ENCODE results near the genes GPR50, PRRG3 and MAGEA2.

DNA sequence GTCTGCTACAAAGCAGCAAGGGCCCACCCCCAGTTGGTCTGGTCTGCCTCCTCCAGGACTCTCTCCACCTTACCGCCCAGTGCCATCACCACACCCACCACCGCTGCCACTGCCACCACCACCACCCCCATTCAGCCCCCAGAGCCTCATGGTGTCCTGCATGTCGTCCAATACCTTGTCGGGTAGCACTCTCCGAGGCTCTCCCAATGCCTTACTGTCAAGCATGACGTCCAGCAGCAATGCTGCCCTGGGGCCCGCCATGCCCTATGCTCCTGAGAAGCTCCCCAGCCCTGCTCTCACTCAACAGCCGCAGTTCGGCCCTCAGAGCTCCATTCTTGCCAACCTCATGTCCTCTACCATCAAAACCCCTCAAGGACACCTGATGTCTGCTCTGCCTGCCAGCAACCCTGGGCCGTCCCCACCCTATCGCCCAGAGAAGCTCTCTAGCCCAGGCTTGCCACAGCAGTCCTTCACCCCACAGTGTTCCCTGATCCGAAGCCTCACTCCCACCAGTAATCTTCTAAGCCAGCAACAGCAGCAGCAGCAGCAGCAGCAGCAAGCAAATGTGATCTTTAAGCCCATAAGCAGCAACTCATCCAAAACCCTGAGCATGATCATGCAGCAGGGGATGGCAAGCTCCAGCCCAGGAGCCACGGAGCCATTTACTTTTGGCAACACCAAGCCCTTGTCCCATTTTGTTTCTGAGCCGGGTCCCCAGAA, 97.7 kb upstream of the MTM1 start:
- PRO-cap, 3 experiments: no peak in any of the 3 experiments
- RAMPAGE, long total RNA: no peak

DNA sequence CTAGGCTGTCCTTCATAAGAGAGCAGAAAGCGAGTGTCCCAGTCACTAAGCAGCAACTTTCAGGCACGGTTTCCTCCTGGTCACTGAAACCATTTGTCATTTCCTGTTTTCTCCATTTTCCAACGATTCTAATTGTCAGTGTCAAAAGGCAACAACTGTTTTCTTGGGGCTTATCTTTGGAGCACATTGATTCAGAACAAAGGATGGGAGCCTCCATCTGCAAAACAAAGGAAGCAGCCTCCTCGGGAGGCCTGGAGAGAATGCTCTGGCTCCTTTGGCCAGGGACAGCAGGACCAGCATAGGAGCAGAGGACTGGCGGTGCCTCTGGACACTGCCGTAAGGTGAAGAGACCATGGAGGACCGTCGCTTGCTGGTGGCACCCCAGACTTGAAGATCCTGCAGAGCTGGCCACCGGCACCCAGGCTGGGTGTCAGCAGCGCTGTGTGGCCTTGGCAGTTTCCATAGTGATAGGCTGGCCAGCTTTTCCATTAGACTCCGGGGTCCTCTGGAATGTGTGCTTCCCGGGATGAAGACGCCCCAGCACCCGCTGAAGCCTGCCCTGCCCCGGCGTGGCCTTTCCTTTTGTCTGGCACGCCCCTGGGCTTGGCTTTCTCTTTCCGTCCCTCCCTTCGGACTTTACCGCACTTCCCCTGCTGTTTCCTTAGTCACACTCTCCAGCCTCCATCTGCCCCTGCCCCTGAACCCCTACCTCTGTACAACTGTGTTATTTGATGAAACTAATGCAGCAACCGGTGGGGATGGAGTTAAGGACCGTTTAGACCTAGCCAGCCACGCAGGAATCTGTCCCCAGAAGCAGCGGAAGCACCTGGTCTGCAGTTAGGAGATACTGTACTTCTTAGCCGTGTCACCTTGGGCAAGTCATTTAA, 61.0 kb upstream of the MTM1 start:
- PRO-cap, 3 experiments: no peak in any of the 3 experiments
- RAMPAGE, long total RNA: no peak

GRCh38 chrX:150699084-150699327, 5.8 kb downstream of the MTMR1 start:
- PRO-cap, 3 experiments: no peak in any of the 3 experiments
- RAMPAGE, long total RNA: no peak

DNA sequence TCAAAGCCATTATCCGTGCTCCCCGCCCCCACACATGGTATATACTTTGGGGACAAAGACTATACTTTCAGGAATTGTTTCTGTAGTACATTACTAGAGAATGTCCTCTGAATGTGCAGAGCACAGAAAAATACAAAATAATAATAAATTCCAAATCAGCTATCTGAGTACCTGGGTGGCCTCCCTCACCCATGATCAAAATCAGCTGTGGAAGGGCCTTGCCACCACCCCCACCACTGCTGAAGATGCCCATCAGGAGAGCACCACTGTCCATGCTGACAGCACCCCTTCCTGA, 3.5 kb upstream of the CD99L2 start:
- PRO-cap, 3 experiments: no peak in any of the 3 experiments
- RAMPAGE, long total RNA: no peak

GRCh38 chrX:150967696-150968211, 15.4 kb upstream of the HMGB3 start:
- PRO-cap, 3 experiments: no peak in any of the 3 experiments
- RAMPAGE, long total RNA: no peak

GRCh38 chrX:151176183-151176859, at the start of gene GPR50:
TSS of gene GPR50 (plus strand) at chrX:151176584.
- PRO-cap, 3 experiments: no peak in any of the 3 experiments
- RAMPAGE, long total RNA: no peak

DNA sequence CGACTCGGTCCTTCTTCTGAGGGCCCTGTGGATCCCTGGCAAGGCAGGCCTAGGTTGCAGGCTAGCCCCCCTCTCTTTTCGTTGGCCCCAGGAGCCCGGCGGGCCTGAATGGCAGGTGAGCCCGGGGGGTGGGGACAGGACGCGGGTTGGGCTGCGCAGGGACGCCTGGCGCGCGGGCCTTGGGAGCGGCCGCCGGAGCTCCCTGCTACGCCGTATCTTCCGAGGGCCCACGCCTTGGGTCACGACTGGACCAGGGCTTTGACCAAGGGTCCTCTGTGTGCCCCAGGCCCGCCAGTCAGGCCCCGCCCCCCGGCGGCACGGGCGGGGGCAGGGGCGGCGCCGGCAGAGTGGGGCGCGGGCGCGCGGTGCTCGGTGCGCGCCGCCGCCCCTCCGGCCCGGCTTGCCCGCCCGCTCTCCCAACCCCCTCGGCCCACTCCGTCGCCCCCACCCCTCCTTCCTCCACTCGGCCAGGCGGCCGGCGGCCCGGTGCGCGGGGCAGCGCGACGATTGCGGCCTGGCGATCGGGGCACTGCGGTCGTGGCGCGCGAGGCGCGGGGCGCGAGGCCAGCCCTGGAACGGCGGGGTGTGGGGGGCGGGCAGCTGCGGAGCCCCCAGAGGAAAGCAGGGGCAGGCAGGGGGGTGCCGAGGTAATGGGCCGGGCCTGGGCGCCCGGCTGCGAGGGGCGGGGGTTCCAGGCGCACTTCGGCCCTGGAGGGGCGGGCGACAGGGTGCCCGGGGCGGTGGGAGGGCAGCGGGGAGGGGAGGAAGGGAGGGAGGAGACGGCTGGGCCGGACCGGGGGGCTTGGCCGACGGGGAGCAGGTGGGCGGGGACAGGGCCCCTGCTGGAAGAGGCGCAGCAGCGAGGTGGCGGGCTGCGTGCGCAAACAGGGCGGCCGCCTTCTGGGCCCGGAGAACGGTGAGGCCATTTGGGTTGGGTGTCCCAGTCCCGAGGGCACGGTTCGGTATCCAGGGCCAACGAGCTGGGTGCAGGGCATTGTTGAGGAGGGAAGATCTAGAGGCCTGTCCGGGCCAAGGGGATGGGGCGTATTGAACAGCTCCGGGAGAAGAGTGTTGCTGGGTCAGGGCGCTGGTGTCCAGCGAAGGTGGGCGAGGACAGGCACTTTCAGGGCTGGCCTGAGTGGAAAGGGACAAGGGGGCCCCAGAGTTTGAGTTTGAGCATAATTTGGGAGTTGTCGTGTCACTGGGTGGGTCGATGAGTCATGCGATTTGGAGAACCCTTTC, at the start of gene PRRG3:
PRRG3 (plus strand) TSS at position 830 of the 1,242 bp plus-strand sequence.
- PRO-cap, 3 experiments: no peak in any of the 3 experiments
- RAMPAGE, long total RNA: no peak

- PRO-cap, 3 experiments: no peak in any of the 3 experiments
- RAMPAGE, long total RNA: no peak
These were observed at the start of gene MAGEA2 for GRCh38 chrX:152753703-152754230. TSS of gene MAGEA2 (minus strand) at chrX:152753842.

- PRO-cap, 3 experiments: no peak in any of the 3 experiments
- RAMPAGE, long total RNA: no peak
These were observed 20.8 kb downstream of the ZNF185 start for GRCh38 chrX:152918676-152919107.

DNA sequence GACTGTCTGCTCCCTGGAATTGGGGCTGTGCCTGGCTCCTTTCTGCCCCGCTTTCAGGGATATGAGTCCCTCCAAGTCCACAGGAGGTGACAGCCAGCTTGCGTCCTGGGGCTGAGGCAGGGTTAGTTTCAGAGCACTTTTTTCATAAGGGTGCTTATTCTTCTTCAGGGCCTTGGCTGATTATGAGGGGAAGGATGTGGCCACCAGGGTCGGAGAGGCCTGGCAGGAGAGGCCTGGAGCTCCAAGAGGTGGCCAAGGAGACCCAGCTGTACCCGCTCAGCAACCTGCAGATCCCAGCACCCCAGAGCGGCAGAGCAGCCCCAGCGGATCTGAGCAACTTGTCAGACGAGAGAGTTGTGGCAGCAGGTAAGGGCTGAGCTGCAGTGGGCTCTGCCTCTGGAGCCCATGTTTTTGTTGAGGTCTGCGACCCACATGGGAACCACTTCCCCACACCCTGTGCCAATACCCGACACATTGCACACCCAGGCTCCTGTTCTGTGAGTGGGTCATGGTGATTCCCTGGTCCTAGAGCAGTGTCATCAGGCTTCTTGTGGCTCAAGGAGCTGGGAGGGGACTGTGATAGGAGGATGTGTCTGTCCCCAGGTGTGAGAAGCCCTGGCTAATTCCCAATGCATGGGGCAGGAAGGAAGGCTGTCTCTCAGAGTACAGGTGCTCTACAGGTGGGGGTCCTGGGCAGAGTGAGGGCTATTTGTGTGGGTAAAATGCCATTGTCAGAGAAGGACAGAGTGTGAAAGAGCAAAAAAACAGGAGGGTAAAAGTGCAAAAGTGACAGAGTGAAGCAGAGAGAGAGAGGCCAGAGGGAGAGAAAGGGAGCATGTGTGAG, 47.5 kb downstream of the ZNF185 start:
- PRO-cap, 3 experiments: no peak in any of the 3 experiments
- RAMPAGE, long total RNA: no peak

DNA sequence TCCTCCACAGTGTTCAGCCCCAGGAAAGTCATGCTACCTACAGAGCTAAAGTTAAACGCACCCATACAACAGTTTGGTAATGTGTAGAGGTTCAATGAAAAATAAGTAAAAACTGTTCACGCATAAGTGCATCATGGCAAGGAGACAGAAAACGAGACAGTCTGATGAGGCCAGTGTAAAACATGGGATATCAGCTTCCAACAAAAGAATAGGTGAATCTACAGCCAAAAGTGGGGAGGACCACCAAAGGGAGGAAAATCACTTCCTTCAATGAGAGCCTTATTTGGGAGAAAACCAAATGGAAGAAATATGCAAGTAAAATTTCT, 20.8 kb upstream of the PWWP4 start:
- PRO-cap, 3 experiments: no peak in any of the 3 experiments
- RAMPAGE, long total RNA: no peak

GRCh38 chrX:153454668-153455150, 8.9 kb upstream of the TREX2 start:
- PRO-cap, 3 experiments: no peak in any of the 3 experiments
- RAMPAGE, long total RNA: no peak

DNA sequence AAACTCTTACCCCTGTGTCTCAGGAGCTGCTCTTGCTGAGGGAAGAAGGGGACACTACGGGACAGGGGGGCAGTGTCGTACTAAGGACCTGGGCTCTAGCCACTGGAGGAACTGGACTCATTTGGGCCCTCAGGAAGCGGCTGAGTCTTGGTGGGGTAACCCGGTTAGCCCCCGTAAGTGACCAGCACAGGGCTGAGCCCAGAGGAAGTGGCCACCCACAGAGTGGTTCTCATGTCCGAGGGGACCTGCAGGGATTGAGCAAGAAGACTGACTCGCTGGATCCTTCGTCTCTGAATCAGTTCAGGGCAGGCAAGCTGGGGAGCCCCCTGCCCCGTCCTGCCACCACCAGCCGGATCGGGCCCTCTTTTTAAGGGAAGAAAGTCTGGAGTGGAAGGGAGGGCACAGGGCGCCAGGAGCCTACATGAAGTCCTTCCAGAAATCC, 741 bp upstream of the BGN start:
- PRO-cap, 3 experiments: no peak in any of the 3 experiments
- RAMPAGE, long total RNA: no peak

- PRO-cap, 3 experiments: no peak in any of the 3 experiments
- RAMPAGE, long total RNA: no peak
These were observed 3.4 kb downstream of the SLC6A8 start for GRCh38 chrX:153690858-153691697.

- PRO-cap, 3 experiments: no peak in any of the 3 experiments
- RAMPAGE, long total RNA: no peak
These were observed 12.8 kb downstream of the SLC6A8 start for GRCh38 chrX:153700405-153701080.

GRCh38 chrX:153723170-153724001, 801 bp downstream of the BCAP31 start:
- PRO-cap, 3 experiments: no peak in any of the 3 experiments
- RAMPAGE, long total RNA: no peak

- PRO-cap, 3 experiments: peak in 3 of 3 experiments; most common plus-strand start chrX:153830985 (in 3); most common minus-strand start chrX:153830877 (in 1)
- RAMPAGE, long total RNA: no peak
These were observed 615 bp upstream of the PDZD4 start for GRCh38 chrX:153830777-153831541.

GRCh38 chrX:153900661-153901404, 3.6 kb upstream of the AVPR2 start:
- PRO-cap, 3 experiments: peak in 1 of 3 experiments; most common plus-strand start chrX:153901160 (in 1)
- RAMPAGE, long total RNA: no peak

DNA sequence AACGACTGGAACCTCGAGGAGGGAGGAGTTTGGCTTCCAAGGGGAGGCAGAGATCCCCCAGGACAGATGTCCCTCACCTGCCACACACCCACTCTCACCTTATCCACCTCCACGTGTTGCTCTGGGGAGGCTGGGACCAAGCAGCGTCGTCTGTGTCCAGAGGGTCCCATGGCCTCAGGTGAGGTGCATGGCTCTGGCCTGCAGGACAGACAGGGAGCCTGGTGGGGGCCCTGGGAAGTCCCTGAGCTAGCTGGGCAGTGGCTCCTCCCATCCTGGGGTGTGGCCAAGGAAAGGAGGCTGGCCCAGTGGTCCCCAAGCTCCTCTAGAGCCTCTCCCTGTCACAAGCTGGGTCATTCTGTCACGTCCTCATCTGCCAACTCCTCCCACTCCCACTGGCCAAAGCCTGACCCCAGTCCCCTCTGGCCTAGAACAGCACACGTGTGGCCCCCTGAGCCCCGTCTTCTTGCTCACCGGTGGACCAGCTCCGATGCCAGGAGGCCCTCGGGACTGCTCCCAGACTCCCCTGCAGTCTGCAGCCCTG, 4.6 kb downstream of the AVPR2 start:
- PRO-cap, 3 experiments: peak in 1 of 3 experiments; most common plus-strand start position 353 of the sequence (in 1); most common minus-strand start position 211 of the sequence (in 1)
- RAMPAGE, long total RNA: no peak

GRCh38 chrX:153921442-153922468, 4.3 kb downstream of the ARHGAP4 start:
- PRO-cap, 3 experiments: no peak in any of the 3 experiments
- RAMPAGE, long total RNA: no peak